Heart (tissue), 3 donors: ENCODE data around the genes DNAH11 and MALSU1.

DNA sequence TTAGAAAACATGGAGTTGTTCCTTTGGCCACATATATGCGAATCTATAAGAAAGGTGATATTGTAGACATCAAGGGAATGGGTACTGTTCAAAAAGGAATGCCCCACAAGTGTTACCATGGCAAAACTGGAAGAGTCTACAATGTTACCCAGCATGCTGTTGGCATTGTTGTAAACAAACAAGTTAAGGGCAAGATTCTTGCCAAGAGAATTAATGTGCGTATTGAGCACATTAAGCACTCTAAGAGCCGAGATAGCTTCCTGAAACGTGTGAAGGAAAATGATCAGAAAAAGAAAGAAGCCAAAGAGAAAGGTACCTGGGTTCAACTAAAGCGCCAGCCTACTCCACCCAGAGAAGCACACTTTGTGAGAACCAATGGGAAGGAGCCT, 214.4 kb downstream of the MACC1 start:
- RAMPAGE, long total RNA, 2 experiments = no peak in any of the 2 experiments

GRCh38 chr7:20140230-20140912, 76.8 kb downstream of the MACC1 start:
- RAMPAGE, long total RNA, 2 experiments = no peak in any of the 2 experiments

DNA sequence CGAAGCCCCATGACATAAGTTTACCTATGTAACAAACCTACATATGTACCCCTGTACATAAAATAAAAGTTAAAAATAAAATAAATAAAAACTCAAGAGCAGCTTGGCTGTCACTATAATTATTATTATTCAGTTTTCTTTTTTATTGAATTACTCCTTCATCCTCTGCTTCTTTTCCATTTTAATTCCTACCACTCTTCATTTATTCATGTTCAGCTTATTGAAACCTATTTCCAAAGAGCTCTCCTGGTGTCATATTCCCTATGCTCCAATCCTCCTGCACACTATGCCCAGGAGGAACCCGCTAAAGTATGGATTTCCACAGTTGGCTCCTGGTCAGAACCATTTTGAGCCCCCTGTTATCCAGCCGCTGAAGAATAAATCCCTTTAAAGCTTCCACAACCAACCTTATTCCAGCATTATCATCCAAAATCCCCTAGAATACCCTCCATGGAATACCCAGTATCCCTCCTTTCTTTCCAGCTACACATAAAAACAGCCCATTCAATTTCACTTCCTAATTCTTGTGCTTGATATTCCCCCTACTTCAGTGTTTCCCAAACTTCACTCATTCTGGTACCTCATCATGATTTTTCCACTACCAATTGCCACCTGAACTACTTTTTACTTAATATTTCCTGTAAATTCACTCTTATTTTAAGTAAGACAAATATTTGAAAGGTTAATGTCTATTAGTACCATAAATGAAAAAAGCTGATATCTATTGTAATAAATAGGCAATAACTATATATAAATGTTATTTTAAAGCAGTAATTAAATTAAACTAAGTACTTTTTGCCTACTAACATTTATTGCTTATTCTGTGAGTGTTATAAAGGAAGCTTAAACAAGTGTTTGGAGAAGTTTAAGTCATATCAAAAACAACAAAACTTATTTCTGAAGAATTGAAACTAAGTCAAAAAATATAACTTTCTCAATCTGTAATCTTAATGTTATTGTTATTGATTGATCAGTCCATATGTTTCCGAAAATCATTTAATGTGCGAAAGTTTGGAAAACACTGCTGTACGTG, 3.0 kb downstream of the MACC1 start:
- RAMPAGE, long total RNA, 2 experiments = no peak in any of the 2 experiments

- RAMPAGE, long total RNA, 2 experiments = no peak in any of the 2 experiments
These were observed 34.2 kb upstream of the ITGB8 start for GRCh38 chr7:20296589-20296788.

DNA sequence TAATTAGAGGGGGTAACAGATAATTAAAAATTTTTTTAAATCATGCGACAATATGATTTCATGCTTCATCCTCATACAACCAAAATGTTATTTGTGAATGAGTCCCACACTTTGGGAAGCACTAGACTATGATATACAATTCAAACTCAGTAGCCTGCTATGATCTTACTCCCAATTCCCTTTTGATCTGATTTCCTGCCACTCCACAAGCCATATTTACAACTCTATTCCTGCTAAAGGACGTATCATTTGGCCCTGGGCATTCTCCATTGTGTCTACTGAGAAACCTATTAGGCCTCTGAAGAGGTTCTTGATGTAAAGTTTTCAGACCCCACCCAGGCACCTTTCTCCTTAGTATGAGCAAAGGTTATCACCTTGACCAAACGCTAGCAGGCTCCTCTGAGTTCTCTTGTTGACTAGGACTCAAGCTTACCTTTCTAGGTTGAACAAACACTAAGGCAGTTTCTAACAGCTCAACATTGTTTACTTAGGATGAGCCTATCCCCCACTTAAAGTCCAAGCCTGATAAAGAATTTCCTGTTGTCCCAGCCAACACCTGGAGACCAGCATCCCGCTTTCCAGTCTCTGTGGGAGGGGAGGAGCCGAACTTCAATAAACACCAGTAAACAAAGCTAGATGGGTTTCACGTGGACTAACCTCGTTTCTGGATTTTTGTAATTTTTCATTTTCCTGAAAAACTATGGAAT, 26.4 kb upstream of the ITGB8 start:
- RAMPAGE, long total RNA, 2 experiments = no peak in any of the 2 experiments

GRCh38 chr7:20348208-20348832, 17.6 kb downstream of the ITGB8 start:
- RAMPAGE, long total RNA, 2 experiments = no peak in any of the 2 experiments

DNA sequence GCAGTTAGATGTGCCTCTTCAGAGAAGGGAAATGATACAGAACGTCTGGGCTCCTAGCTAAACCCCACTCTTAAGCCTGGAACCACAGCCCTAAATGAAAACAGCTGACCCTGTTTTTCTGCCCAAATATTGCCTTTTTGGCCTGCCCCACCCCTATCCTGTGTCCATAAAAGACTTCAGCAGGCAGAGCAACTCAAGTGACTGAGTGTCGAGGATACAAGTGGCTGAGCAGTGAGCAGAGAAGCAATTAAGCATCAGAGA, 111.5 kb downstream of the ITGB8 start:
- RAMPAGE, long total RNA, 2 experiments = no peak in any of the 2 experiments

- RAMPAGE, long total RNA, 2 experiments = no peak in any of the 2 experiments
These were observed at the start of gene DNAH11 for GRCh38 chr7:21542674-21543645. Gene DNAH11 (plus strand): TSS chr7:21543039.

- RAMPAGE, long total RNA, 2 experiments = no peak in any of the 2 experiments
These were observed 62.1 kb downstream of the DNAH11 start for GRCh38 chr7:21604809-21605422.

DNA sequence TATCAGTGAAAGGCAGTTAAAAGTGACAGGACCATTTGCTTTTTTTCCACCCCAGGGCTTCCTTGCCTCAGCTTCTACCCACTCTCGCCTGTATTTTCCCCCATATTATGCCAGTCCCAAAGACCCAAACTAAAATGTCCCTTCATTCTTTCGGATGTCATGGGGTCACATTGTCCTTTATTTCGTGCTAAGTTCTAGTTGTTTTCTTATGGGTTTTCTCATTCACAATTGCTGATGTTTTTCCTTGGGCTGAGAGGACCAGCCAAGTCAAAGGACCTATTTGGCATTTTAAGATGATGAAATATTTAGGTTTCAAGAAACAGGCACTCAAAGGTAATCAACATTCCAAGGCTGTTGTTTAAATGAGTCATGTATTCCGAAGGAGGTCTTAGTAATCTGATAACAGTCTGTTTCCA, 74.0 kb downstream of the DNAH11 start:
- RAMPAGE, long total RNA, 2 experiments = no peak in any of the 2 experiments

DNA sequence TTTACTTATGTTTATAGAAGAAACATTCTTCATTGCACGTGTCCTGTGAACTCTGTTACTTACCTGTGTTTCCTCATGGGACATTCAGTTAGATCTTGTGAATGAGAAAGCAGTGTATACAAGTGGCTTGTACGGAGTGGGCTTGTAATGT, 74.3 kb downstream of the DNAH11 start:
- RAMPAGE, long total RNA, 2 experiments = no peak in any of the 2 experiments

- RAMPAGE, long total RNA, 2 experiments = no peak in any of the 2 experiments
These were observed 140.6 kb downstream of the RAPGEF5 start for GRCh38 chr7:22216168-22216880.

DNA sequence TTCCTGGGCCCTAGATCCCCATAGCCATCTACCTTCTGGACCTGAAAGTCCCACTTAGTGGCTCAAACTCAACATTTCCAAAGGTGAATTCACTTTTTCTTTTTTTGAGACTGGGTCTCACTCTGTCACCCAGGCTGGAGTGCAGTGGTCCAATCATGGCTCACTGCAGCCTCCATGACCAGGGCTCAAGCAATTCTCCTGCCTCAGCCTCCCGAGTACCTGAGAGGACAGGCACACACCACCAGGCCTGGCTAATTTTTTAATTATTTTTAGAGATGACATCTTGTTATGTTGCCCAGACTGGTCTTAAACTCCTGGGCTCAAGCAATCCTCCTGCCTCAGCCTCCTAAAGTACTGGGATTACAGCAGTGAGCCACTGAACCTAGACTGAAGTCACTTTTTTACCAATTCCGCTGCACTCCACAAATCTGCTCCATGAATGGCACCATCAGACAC, 82.7 kb downstream of the RAPGEF5 start:
- RAMPAGE, long total RNA, 2 experiments = no peak in any of the 2 experiments

DNA sequence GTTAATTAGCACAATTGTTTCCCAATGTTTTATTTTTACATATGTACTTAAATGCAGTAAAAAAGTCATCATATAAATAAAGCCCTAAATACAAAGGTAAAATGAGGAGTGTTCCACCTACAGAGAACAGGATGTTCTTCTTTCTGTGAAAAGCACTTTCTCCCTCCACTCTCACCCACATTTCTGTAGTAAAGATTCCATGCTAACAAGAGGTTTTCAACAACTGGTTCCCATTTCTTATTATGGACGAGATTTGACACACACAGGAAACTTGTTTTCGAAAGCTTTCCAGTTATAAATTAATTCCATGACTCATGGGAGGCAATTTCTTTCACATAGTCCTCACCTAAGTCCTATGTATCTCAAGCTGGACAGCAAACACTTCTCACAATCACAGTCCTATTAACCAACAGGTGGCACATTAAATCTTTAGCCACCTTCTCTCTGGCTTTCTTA, 24.6 kb downstream of the RAPGEF5 start:
- RAMPAGE, long total RNA, 2 experiments = no peak in any of the 2 experiments

GRCh38 chr7:22350684-22351219, 6.2 kb downstream of the RAPGEF5 start:
- RAMPAGE, long total RNA, 2 experiments = no peak in any of the 2 experiments

DNA sequence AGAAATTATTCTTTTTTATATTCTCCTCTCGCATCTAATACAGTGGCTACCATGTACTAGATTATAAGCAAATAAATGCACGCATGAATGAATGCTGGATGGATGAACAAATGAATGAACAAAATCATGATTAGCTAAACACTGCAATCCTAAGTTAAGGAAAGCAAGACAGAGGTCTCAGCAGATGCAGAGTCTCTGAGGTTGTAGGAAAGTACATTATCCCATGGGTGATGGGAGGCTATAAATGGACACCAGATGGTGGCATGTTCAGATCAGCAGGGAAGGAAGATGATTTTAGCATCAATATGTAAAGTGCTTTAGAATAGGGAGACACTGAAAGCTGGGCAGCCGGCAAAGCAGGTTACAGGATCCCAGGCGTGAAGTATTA, 7.9 kb upstream of the RAPGEF5 start:
- RAMPAGE, long total RNA, 2 experiments = no peak in any of the 2 experiments

DNA sequence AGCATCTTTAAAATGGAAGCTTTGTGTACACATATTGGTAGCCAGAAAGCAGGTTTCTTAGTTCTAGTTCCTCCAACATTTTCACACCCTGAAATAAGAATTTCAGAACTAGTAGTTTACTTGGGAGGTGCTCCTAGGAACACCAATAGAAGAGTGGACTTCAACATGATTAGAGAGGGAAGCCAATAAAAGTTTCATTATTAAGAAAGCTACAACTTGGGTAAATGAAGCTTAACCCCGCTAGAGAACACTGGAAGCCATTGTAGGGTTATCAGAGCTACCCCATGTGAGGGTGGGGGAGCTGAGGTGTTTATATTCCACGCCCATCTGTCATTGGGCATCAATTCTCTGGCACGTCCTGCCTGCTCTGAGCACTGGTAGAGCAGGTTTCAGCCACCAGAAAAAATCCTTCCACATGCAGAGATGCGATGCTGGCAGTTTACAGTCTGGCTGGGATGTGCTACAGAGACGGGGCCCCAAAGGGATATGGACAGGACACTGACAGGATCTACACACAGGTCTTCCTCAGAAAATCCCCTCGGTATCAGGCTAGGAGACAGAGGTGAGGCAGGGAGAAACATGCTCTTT, 15.8 kb upstream of the RAPGEF5 start:
- RAMPAGE, long total RNA, 2 experiments = no peak in any of the 2 experiments

GRCh38 chr7:22669088-22669446, 57.9 kb upstream of the IL6 start:
- RAMPAGE, long total RNA, 2 experiments = no peak in any of the 2 experiments

GRCh38 chr7:23260359-23260873, 13.8 kb downstream of the GPNMB start:
- RAMPAGE, long total RNA, 2 experiments = no peak in any of the 2 experiments

DNA sequence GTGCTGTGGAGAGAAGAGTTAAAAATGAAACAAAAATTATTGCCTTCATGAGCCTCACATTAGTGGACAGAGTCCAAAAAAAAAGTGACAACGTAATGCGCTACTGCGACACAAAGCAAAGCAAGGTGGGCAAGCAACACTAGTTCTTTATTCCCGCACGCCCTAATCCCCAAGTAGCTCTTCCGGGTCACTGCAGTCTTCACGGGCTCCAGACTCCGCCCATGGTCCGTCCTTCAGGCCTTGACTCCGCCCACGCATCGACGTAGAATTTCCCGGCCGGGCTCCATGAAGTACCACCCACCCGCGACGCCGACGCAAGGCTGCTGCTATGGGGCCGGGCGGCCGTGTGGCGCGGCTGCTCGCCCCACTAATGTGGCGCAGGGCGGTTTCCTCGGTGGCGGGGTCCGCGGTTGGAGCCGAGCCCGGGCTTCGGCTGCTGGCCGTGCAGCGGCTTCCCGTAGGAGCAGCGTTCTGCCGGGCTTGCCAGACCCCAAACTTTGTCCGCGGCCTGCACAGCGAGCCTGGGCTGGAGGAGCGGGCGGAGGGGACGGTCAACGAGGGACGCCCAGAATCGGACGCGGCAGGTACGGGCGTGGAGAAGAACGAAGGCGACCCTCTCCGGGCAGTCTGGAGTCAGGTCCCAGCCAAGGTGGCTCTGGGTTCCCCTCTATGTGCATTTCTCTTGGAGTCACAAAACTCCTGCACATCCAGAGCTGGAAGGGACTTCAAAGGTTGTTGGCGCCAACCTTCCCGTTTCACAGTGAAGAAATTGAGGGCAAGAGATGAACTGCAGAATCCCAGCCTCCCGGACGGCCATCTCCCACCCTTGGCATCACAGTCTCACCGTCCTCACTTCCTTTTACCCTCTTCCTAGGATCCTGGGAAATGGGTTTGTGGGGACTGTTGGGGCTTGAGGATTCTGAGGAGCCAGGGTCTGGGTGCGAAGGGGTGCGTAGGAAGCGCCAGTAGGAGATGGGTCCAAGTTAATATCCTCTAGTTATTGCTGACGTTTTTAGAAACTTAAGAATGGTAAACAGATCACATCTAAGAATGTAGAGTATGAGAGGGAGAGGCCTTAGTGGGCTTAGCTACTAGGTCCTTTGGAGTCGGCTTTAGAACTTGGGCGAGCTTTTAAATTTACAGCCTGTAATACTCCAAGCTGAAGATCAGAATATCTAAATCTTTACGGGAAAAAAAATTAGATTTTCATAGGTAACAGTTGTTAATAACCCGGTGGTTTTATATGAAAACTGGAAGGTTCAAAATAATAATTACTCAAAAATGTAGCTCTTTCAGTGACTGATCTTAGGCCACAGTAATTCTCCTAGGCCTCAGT, at the start of gene MALSU1:
Gene MALSU1, plus strand, starts transcription at position 315 of the 1,336 bp plus-strand sequence.
- RAMPAGE, long total RNA, 2 experiments = start-site peak on the plus strand in 2 of 2 experiments, centred at positions 313 to 388 of the sequence, 492 to 3,782 reads per replicate